UCH-1 (cell line): ENCODE measurements around a stretch of chr1.

- RRBS = 93% methylated on average over 3 of the region's 12 CpGs
Measured at GRCh38 chr1:167514144-167514591, 4.2 kb downstream of the CD247 start.

GRCh38 chr1:167517448-167518098, 756 bp downstream of the CD247 start:
- RRBS = 64% methylated on average over 9 of the region's 24 CpGs

DNA sequence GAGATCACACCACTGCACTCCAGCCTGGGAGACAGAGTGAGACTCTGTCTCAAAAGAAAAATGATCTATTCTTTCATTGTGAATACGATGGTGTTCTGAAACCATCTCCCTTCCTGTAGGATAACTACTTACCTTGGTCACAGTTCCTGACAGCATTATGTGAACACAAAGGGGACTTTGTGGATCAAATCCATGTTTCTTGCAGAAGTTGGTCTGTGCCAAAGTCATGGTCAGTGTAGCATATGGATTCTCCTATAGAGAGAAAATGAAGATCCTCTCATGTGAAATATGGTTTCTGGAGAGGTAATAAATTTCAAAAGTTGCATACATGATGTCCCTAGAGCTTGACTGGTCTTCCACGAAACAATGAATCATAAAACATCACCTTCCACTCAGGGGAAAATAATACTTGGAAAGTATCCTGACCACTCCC, 5.7 kb downstream of the CREG1 start:
- RRBS = no CpG with 5 or more reads among the region's 2 CpGs

DNA sequence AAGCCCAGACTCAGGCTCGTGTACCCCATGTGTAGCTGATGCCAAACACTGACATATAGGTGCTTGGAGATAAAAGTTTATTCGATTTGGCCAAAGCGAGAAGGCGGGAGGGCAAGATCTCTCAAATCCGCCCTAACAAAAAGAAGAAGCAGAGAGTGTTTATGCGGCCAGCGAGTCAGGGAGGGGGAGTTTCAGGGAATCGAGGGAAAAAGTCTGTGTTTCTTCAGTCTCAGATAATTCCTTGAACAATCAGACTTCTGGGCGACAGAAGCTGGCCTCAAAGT, 594 bp upstream of the CREG1 start:
- RRBS = no CpG with 5 or more reads among the region's 9 CpGs

- RRBS = no CpG with 5 or more reads among the region's 2 CpGs
Measured at GRCh38 chr1:167555943-167556325, 2.4 kb upstream of the CREG1 start.

DNA sequence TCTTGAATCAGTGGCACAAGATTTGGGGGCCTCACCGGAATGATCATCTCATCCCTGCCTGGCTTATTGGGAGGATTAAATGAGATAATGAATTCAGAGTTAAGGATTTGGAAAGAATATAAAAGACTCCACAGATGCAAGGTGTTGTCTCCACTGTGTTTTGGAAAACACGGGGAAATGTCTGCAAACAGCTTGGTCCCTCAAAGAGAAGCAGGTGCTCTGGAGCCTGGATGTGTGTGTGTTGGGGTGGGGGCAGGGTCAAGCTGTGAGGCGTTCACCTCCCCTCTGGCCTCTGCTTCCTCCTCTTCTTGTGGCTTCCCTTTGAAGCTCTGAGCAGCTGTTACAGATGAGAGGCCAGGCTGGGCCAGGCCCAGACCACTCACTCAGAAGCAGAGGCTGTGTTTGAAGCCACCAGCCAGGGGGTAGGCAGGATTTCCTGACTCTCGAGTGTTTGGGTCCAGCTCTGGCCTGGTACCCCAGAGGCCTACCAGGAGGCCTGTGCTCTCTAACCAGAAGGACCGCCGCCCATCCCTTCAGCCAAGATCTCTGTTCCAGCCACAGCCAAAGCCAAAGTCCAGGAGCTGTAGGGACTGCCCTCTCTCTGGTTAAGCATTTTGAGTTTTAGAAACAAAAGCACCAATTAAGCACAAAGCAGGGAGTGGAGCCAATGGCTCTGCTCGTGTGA, 20.2 kb downstream of the RCSD1 start:
- RRBS = no CpG with 5 or more reads among the region's 7 CpGs

DNA sequence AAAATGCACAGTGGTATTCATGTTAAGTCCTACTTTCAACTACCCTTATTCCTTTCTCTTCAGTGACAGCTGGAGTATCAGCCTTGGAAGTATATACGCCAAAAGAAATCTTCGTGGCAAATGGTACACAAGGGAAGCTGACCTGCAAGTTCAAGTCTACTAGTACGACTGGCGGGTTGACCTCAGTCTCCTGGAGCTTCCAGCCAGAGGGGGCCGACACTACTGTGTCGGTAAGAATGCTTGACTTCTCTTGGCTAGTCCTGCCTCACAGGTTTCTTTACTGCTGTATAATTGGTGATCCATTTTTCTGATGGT, 43.7 kb downstream of the MPZL1 start:
- RRBS = no CpG with 5 or more reads among the region's 6 CpGs

DNA sequence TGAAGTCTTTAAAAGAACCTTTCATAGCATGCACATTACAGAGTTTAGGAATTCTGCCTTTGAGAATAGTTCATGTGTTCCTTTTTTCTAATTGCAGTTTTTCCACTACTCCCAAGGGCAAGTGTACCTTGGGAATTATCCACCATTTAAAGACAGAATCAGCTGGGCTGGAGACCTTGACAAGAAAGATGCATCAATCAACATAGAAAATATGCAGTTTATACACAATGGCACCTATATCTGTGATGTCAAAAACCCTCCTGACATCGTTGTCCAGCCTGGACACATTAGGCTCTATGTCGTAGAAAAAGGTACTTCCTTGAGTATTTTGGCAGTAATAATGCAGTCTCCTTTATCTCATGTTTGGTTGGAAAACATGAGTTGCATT, 50.4 kb downstream of the MPZL1 start:
- RRBS = no CpG with 5 or more reads among the region's 2 CpGs

GRCh38 chr1:167788442-167789572, 67.0 kb downstream of the MPZL1 start:
- RRBS = no CpG with 5 or more reads among the region's 12 CpGs

GRCh38 chr1:167911430-167912016, 2.4 kb downstream of the ADCY10 start:
- RRBS = no CpG with 5 or more reads among the region's 8 CpGs

GRCh38 chr1:168183833-168184114, 5.0 kb downstream of the TIPRL start:
- RRBS = no CpG with 5 or more reads among the region's 7 CpGs

DNA sequence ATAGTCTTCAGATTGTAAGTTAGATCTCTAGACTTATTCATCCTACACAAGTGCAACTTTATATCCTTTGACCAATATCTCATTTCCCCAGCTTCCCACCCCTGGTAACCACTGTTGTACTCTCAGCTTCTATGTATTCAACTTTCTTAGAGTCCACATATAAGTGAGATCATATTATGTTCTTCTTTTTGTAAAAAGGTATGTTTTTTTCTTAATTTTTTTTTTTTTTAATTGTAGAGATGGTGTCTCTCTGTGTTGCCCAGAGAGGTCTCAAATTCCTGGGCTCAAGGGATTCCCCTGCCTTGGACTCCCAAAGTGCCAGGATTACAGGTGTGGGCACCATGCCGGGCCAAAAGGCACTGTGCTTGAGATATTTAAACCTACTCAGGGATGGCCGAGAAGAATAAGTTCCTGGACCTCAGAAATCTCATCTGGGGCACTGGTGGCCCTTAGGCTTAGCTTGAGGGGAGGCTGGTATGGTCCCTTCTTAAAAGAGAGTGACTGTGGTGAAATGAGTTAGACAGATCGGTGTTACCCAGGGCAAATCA, 27.3 kb downstream of the TBX19 start:
- RRBS = no CpG with 5 or more reads among the region's 3 CpGs

- RRBS = no CpG with 5 or more reads among the region's 11 CpGs
Measured at GRCh38 chr1:168319497-168320148, 38.9 kb downstream of the TBX19 start.

- RRBS = no CpG with 5 or more reads among the region's 6 CpGs
Measured at GRCh38 chr1:168348431-168348644, 67.7 kb downstream of the TBX19 start.

DNA sequence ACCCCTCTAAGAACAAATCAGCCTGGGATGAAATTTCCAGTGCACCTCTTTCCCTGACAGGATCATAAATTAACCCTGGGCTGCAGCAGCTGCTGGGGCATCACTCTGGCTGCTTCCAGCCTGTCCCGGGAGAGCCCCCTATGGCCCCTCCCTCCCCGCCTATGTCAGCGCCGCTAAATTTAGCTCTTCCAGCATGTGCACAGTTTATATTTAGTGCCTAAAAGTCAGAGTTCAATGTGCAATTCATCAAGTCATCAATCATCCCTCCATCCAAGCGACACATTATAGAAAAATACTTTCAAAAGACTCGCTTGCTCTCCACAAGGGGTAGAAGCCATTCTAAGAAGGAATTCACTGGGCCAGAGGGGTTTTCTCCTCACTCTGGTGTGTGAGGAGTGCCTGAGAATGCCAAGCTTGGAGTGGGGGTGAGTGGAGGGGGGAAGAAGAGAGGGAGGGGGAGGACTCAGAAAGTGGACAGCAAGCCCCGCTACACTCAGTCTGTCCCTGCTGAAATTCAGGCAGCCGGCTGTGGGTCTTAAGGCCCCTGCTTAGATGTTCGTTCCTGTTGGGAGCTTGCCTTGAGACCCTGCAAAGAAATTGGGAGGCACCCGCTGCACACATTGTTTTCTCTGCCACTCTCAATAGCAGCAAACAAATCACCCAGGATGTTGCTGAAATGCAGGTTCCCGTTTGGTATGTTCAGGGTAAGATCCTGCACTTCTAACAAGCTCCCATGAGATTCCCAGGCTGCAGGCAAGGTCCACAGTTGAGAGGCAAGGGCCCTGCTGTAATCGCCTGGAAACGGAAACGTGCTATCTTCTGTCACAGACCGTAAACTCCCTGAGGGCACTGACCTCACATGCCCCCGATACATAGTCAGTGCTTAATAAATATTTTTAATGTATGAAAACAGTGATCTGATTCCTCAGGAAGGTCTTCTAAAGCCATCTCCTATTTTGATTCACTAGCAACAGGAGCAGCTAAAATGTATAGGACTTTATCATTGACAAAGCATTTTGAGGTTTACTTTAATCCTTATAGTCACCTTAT, 37.6 kb downstream of the XCL1 start:
- RRBS = no CpG with 5 or more reads among the region's 16 CpGs

DNA sequence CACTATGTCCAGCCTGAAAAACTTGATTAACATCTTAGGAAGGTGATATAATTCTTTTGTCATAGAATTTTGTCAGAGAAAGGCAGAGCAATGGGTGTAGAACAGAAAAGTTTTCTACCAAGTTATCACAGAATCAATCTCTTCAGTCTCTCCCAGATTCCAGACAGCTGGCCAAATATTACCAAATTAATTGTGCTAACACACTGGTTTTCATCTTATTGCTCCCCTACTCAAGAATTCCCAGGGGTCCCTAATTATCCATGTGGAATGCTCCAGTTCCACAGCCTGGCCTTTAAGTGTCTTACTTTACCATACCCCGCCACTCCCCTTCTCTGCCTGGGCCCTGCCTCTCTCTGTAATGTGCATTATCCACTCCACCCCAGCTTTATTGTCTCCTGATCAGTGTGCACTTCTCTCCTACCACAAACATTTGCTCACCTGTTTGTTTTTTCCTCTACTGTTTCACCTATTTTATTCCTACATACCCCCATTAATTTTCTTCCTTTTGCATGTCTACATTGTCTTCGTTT, 33.6 kb upstream of the ATP1B1 start:
- RRBS = no CpG with 5 or more reads among the region's 2 CpGs

DNA sequence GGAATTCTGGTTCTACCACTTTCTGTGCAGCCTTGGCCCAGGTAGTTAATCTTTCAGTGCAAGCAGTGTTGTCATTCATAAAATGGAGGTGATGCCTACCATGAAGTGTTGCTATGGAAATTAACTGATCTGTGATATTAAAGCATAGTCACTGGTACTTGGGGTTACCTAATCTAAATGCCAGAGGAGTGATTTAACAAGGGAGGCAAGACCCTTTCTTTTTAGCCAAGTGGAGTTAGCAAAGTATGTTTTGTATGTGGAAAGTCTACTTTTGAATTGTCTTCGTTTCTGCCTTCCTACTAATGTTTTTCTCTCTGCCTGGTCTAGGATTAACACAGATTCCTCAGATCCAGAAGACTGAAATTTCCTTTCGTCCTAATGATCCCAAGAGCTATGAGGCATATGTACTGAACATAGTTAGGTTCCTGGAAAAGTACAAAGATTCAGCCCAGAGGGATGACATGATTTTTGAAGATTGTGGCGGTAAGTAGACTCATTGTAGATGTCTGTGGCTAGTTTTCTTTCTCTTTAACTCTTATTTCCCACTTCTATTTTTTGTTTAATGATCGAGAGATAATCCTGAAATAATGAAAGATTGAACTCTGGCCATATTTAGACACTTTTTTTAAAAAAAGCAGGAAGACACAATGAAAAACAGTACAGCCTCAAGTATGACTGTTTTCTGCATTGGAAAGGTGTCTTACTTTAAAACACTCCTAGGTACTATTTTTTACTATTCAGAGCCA, 18.2 kb downstream of the ATP1B1 start:
- RRBS = no CpG with 5 or more reads among the region's 4 CpGs

- RRBS = no CpG with 5 or more reads among the region's 8 CpGs
Measured at GRCh38 chr1:169278334-169278882, 89.2 kb downstream of the NME7 start.

GRCh38 chr1:169465619-169466148, 20.1 kb downstream of the SLC19A2 start:
- RRBS = no CpG with 5 or more reads among the region's 5 CpGs

DNA sequence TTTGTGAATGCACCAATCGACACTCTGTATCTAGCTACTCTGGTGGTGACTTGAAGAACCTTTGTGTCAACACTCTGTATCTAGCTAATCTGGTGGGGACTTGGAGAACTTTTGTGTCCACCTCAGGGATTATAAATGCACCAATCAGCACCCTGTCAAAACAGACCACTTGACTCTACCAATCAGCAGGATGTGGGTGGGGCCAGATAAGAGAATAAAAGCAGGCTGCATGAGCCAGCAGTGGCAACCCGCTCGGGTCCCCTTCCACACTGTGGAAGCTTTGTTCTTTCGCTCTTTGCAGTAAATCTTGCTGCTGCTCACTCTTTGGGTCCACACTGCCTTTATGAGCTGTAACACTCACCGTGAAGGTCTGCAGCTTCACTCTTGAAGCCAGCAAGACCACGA, 31.8 kb upstream of the SELP start:
- RRBS = no CpG with 5 or more reads among the region's 6 CpGs